Rectum (tissue), 1 donor: ENCODE data around the genes PRTFDC1 and RAB18.

- PRO-cap, result no peak
These were observed 66.9 kb upstream of the ARHGAP21 start for GRCh38 chr10:24790409-24791186.

DNA sequence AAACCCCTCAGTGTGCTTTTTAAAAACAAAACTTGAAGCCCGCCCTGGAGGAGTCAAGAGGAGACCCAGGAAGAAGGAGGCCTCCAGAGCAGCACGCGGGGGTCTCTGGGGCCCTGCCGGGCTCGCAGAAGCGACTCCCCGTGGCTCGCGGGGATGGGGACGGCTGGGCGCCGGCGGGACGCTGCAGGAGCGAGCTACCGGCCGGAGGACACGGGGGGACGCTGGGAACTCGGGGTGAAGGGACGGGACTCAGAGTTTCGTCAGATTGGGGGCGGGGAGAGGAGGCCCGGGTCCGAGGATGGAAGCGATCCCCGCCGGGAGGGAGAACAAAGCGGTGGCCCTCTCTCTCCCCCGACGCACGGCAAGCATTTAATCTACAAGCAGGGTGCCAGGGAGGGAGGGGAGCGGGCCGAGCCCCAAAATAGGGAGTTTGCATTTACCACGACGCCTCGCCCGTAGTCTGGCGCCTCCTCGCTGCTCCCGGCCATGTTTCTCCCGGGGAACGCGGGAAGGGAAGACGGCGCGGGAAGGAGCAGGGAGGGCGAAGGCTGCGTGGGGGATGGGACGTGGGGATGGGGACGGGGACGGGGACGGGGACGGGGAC lies at the start of gene PRTFDC1:
Gene PRTFDC1 (minus strand): TSS at position 519 of the 604 bp plus-strand sequence.
- PRO-cap, result bidirectional peak, plus-strand start at position 263 of the sequence, minus-strand start at position 212 of the sequence; bidirectional peak, plus-strand start at position 515 of the sequence, minus-strand start at position 488 of the sequence

DNA sequence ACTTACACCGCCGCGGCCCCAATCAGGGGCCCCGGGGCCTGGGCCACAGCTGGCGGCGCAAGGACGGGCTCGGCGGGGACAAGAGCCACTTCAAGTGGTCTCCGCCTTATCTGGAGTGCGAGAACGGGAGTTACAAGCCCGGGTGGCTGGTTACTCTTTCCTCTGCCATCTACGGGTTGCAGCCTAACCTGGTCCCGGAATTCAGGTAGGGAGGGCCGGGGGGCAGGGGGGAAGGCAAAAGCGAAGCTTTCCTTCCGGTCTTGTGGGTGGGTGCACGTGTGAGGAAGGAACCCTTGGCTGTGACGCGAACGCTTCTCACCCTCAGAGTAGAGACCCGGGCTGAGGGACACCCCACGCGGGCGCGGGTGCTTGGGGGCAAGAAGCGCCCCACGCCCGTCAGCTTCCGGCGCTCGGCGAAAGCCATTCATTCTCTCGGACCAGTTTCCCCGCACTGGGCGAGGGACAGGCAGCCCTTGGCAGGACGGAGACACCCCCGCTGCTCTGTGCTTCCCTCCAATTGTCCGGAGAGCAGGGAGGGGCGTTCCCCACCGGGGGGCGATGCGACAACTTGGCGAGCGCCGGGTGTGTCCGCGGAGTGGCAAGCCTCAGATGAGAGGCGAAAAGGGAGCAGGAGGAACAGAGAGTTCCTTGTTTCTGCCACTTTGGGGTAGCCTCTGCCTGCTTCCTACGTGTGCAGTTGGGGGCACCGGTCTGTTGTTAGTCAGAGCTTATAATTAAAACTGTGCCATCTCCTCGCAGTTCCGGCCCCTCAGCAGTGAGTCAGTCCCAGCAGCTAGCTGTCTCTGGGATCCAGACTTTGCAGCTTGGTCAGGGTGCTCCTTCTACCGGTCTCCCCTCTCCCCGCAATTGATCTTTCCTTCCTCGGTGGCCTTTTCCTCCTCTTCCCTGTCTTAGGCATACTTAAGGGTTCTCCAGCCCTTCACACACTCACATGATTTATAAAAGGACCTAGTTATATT lies 1.6 kb downstream of the GPR158 start:
- PRO-cap, result no peak

DNA sequence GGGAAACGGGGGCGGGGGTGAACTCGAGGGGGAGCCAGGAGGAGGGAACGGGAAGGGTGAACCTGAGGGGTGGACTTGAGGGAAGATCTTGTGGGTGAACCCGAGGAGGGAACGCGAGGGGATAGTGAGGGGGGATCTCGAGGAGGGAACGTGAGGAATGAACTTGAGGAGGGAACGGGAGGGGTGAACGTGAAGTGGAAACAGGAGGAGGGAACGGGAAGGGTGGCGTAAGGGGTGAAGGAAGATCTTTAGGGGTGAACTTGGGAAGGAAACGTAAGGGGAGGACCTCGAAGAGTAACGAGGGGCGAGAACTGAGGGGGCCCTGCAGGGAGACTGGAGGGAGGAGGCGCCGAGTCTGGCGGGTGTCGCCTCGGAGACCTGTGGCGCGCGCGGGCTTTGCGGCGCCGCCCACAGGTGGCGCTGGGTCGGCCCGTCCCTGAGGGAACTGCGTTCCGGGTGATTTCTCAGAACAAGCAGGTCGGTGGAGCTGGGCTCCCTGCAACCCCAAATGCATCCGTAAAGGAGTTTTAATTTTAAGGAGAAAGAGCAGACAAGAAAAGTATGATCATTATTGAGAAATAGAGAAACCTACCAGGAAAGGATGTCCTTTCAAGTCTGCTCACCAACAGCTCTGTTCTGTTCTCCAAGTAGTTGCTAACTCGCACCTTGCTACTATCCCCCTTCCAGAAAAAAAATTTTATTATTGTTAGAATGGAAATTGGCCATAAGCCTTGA lies 777 bp downstream of the MYO3A start:
- PRO-cap, result no peak

- PRO-cap, result unidirectional peak, minus-strand start at chr10:26044233
These were observed 110.0 kb downstream of the MYO3A start for GRCh38 chr10:26043951-26044485.

DNA sequence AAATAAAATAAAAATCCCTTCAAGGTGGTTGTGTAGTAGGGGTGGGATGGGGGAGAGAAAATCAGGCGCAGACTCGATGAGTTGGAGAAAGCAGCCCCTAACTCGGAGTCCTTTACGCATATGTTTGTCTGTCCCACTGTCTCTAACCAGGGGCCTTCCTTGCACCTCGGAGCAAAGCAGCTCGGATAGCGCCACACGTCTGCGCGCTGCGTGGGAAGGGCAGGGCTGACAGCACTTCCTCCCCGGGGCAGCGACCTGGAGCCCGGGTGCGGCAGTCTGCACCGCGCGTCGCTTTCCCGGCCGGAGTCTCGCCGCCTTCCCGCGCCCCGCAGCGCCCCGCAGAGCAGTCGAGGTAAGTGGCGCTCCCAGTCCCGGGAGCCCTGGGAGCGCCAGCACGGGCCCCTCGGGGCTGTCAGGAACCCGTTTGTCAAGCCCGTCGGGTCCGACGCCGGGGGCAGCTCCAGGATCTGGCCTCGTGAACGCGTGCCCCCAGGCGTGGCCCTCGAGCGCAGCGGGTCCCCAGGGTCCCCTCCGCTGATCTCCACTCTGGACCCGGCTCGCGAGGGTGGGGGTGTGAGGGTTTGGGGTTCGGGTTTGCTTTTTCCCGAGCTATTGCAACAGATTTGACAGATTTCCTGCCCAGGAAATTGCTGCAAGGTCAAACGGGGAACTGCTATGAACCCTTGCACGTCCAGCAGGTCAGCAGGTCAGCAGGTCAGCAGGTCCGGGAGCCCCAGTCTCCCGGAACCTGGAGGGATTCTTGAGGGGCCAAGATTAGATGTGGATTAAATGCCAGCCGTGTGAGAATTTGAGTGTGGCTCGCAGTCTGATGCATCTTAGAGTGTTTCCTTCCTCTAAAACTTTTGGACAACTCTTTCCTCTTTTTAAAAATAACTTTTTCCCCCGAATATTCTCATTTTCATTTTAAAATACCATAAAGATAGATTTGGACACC lies 638 bp downstream of the APBB1IP start:
- PRO-cap, result bidirectional peak, plus-strand start at position 253 of the sequence, minus-strand start at position 173 of the sequence; bidirectional peak, plus-strand start at position 803 of the sequence, minus-strand start at position 831 of the sequence

- PRO-cap, result no peak
These were observed 35.4 kb upstream of the PDSS1 start for GRCh38 chr10:26662178-26662443.

DNA sequence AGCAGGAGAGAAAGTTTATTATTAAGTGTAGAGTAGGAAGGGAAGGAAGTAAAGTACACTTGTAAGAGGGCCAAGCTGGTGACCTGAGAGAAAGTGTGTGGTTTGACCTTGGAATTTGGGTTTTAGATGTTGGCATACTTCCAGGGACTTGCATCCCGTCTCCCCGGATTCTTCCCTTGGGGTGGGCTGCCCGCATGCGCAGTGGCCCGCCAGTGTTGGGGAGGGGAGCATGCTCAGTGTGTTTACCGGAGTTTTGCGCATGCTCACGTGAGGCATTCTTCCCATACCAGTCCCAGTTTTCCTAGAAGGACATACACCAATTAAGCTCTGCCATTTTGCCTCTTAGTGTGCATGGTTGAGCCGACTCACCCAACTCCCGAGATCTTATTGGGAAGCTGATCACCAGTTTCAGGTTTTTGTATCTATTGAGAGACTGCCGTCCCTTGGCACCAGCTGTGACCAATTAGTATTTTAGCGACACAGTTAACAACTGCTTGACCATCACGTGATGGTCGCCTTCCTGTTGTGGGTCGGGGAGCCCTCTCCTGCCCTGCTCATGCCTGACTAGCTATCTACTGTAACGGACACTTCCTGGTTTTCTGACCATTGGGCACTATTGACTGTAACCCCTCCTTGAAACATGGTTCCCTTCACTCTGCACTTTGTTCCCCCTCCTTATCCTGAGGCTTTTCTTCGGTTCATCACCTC lies 9.6 kb downstream of the PDSS1 start:
- PRO-cap, result no peak

DNA sequence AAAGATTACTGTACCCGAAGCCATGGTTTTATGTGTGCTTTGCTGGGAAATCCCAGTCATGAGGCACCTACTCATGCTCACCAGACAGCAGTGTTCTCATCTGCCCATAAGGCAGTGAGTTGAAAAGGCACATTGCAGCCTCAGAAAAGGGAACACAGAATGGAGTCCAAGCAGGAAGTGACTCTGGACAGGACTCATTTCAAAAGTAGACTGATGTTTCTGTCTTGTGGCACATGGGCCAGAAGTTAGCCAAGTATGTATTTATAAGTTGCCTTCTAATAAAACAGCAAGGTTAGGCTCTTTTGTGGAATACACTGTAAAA lies 40.2 kb downstream of the PDSS1 start:
- PRO-cap, result no peak

GRCh38 chr10:26860004-26860463 lies 724 bp downstream of the ABI1 start:
- PRO-cap, result bidirectional peak, plus-strand start at chr10:26860232, minus-strand start at chr10:26860106

DNA sequence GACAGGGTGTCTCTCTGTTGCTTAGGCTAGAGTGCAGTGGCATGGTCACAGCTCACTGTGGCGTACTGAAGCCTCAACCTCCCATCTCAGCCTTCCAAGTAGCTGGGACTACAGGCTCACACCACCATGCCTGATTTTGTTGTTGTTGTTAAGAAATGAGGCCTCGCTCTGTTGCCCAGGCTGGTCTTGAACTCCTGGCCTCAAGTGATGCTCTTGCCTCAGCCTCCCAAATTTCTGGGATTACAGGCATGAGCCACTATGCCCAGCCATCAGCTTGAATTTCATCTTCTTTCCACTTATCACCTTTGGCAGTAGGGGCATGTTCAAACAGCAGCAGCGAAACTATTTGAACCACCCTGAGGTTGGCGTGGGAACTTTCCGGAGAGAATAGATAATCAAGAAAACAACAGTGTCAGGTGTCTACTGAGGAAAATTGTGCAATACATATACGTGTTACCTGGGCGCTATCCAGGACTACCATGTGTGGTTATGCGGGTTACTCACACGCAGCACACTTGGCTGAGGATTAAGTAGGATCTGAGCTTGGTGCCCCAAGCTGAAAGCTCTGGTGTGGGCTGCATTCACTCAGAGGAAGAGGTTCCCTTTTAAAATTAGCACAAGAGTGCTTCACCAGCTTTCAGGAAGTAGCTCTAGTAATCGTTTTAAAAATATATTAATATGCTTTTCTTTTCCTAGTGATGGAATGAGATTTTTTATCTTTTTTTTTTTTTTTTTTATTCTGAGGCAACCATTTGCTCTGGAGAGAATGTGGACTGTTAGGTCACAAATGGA lies 8.7 kb upstream of the ABI1 start:
- PRO-cap, result no peak

- PRO-cap, result no peak
These were observed 89.9 kb upstream of the RAB18 start for GRCh38 chr10:27414007-27414719.

GRCh38 chr10:27503757-27504889 lies at the start of gene RAB18:
Gene RAB18 (plus strand): TSS chr10:27504304.
- PRO-cap, result bidirectional peak, plus-strand start at chr10:27504304, minus-strand start at chr10:27503983; bidirectional peak, plus-strand start at chr10:27504525, minus-strand start at chr10:27504576

GRCh38 chr10:27524712-27525289 lies 20.7 kb downstream of the RAB18 start:
- PRO-cap, result no peak

- PRO-cap, result no peak
These were observed 33.8 kb downstream of the RAB18 start for GRCh38 chr10:27537851-27538327.

- PRO-cap, result no peak
These were observed 31.7 kb downstream of the MKX start for GRCh38 chr10:27713904-27714409.

- PRO-cap, result bidirectional peak, plus-strand start at chr10:27746138, minus-strand start at chr10:27745819; bidirectional peak, plus-strand start at chr10:27746344, minus-strand start at chr10:27746190
These were observed 405 bp upstream of the MKX start for GRCh38 chr10:27745885-27746562.

GRCh38 chr10:27746563-27746893 lies 909 bp upstream of the MKX start:
- PRO-cap, result no peak

DNA sequence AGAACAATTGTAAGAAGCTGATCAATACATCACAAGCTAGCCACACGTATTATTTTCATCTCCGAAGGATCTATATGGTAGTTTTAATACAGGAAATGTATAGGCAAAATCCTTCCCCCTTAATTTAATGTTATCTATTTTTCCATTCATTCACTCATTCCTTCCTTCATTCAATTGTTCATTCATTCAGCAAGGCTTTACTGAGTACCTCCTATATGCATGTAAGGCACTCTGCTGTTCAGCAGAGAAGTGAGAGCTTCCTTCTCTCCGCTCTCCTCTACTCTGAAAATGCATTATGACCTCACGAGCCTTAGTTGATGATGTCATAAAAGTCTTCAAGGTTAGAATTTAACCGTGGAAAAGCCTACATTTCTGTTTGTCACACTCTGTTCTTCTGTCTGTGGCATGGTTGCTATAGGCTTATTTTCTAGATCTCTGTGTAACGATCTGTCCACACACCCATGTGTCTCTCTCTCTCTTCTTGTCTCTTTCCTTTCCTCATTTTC lies 17.2 kb downstream of the ODAD2 start:
- PRO-cap, result no peak

GRCh38 chr10:27997868-27998324 lies 983 bp downstream of the ODAD2 start:
- PRO-cap, result no peak